Measurements from ENCODE around the gene HRK.

DNA sequence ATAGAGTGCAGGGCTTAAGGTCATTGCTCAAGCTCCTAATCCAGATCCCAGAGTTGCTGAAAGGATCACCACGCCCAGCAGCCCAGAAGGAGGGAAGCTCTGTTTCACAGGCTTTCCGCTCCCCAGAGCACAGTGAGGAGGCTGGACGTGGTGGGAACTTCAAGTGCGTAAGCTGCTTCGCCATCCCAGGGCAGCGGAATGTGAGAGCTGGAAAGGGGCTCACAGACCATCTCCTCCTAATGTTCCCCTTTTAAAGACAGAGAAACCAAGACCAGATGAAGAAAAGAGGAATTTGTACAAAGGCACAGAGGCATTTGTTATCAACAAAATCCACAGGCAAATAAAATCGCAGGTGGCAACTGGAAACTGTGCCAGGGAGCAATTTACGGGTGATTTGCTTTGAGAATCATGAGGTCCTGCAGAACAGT, 651.7 kb upstream of the TBX3 start:
- PRO-cap = no peak
- RRBS = no CpG with 5 or more reads among the region's 8 CpGs

DNA sequence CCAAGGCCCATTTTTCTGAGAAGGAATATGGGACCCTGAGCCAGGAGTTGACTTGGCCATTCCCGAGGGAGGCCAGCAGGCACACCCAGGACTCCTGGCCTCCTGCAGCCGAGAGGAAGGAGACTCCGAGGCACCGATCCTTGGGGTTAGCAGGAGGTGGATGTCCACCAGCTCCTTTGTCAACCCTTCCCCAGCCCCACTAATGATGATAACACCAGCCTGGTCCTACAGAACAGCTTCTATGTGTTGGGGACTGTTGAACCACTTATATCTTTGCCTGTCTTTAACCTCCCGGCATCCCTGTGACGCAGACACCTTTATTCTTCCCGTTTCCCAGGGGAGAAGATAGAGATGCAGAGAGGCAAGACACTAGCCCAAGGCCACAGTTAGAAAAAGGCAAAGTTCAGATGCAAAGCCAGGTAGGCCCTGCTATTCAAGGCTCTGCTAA, 767.2 kb upstream of the TBX3 start:
- PRO-cap = no peak
- RRBS = no CpG with 5 or more reads among the region's 7 CpGs

DNA sequence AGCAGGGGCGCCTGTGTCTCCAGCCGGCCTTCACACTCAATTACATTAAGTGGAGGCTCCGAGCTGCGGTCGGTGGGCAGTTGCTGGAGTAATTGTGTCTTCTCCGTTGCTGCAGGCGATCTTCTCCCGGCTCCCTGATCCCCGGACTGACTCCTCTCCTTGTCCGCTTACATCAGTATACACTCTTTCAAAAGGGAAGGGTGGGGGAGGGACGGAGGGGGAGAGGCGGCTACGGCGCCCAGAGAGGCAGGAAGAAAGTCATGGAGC, 707.2 kb downstream of the MED13L start:
- PRO-cap = no peak
- RRBS = 17% methylated on average over 4 of the region's 14 CpGs

GRCh38 chr12:115990896-115991526, 286.5 kb downstream of the MED13L start:
- PRO-cap = no peak
- RRBS = no CpG with 5 or more reads among the region's 14 CpGs

GRCh38 chr12:115996356-115996730, 281.1 kb downstream of the MED13L start:
- PRO-cap = no peak
- RRBS = no CpG with 5 or more reads among the region's 5 CpGs

DNA sequence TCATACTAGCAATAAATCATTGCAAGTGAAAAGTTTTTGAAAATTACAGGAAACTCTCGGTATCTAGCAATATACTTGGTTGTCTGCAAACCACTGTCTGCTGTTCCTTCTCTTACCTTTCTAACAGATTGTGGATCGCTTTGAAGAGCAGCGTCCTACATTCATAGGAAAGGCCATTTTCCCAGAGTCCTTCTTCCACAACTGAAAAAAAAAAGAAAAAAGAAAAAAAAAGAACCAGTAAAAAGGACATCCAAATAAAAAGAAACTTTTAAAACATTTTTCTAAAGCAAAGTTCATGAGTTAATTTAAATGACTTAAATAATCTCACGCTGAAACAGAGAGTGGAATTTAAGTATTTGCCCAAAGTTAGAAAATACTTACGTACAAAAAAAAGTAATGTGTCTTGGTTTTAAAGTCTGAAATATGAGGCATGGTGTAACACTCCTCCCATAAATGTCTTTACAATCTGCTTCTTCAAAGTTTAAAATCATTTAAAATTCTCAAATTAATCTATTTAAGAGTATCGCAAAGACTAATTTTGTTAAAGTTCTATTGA, 166.1 kb downstream of the MED13L start:
- PRO-cap = no peak
- RRBS = no CpG with 5 or more reads among the region's 6 CpGs

DNA sequence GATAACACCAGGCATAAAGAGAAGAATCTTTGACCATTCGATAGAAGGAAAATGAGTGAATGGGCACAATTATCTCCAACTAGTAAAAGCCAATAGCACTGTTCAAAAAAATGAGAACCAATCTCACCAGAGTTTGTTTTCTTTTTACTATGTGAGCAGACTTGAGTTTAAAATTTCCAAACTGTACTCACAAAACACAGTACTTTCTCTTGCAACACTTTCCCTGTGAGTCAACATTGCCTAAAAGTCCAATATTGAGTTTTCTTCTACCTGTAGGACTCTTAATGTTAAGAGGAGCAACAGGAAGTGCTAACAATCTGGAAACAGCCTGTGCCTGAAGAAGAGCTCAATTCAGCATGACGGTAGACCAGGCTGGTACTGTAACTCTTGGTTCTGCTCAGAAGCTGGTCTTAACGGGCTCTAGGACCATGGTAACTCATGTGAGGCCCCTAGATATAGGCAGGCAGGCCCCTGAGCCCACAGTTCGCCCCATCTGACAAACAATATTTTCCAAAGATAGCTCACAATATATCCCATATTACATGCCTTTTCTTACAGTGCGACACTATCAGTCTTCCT, 144.3 kb downstream of the MED13L start:
- PRO-cap = no peak
- RRBS = no CpG with 5 or more reads among the region's 5 CpGs

- PRO-cap = no peak
- RRBS = no CpG with 5 or more reads among the region's 6 CpGs
Measured at GRCh38 chr12:116199402-116200637, 77.7 kb downstream of the MED13L start.

DNA sequence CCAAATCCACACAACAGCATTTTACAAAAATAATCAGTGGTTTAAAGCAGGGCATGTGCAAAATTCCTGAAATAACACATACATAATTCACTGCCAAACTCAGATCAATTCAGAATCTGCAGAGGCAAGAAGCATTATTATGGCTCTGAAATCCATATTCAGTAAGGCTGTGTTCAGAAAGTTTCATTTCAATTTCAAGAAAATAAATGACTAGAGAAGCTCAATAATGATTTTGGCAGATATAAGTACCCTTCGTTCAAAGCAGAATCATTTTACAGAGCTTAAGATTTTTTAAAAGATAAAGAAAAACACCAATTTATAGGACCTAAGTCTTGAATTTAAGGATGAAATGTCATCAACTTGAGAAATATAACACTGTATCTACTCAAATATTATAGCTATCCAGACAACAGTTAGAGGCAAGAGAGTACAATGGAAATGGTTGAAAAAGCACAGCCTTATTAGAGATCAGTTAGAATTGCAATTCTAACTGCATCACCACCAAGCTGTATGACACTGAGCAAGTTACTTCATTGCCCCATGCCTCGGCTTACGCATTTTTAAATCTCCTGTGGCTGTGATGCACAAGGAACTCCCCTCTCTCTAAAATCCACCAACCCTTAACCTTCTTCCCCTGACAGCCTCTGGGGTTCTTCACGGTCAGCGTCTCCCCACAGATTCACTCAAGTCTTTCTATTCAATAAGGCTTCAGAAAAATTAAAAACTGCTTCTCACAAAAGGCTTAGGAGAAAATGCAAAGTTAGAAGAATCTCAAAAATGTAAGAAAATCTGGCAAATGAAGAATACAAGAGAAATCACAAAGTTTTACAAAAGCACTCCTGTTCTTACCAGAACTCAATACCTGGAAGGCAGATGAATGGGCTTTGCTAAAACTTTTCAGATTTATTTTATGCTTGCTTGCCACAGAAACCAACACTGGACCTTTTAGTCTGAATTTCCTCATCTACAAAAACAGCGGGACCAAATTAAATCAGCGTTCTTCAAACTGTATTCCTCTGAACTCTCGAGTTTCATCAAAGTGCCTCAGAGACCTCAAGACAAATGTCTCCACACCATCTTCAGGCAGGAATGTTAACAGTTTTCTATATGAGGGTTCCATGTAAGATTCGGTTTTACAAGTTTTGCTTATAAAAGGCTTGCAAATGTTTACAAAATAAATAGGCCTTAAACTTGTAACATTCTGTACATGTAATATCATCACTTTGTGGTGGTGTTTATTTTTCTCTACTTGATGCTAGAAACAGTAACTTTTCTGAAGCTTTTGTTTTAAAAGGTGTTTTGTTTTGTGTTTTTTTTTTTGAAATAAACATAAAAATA, 74.9 kb downstream of the MED13L start:
- PRO-cap = no peak
- RRBS = no CpG with 5 or more reads among the region's 9 CpGs

GRCh38 chr12:116215579-116216581, 61.6 kb downstream of the MED13L start:
- PRO-cap = no peak
- RRBS = no CpG with 5 or more reads among the region's 4 CpGs

GRCh38 chr12:116217894-116218555, 59.5 kb downstream of the MED13L start:
- PRO-cap = no peak
- RRBS = no CpG with 5 or more reads among the region's 5 CpGs

DNA sequence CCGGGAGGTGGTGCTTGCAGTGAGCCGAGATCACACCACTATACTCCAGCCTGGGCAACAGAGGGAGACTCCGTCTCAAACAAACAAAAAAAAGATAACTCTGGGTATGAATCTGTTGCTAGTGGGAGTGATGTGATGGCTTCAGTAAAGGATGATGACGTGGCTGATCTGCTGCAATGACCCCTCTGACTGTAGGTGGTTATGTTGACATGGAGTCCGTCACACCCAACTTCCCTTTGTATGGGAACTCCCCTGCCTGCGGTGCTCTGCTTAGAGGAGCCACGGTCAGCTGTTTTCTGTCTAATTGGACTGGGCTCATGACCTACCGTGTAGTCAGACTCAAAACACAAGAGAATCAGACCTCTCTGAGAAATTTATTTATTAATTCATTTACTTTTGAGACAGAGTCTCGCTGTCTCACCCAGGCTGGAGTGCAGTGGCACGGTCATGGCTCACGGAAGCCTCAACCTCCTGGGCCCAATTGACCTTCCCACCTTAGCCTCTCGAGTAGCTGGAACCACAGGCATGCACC, 59.2 kb upstream of the MED13L start:
- PRO-cap = no peak
- RRBS = no CpG with 5 or more reads among the region's 12 CpGs

DNA sequence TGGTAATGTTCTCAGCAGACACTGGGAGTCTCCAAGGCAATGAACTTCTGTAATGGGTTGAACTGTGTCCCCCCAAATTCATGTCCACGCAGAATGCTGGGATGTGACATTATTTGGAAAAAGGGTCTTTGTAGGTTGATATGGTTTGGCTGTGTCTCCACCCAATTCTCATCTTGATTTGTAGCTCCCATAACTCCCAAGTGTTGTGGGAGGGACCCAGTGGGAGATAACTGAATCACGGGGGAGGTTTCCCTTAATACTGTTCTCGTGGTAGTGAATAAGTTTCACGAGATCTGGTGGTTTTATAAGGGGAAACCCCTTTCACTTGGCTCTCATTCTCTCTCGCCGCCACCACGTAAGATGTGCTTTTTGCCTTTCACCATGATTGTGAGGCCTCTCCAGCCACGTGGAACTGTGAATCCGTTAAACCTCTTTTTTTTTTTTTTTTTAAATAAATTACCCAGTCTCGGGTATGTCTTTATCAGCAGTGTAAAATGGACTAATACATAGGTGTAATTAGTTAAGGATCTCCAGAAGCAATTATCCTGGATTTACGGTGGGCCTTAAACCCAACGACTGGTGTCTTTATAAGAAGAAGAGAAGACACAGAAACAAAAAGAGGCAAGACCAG, 114.8 kb upstream of the MAP1LC3B2 start:
- PRO-cap = no peak
- RRBS = no CpG with 5 or more reads among the region's 12 CpGs

- PRO-cap = unidirectional peak, plus-strand start at chr12:116525628
- RRBS = 16% methylated on average over 6 of the region's 12 CpGs
Measured at GRCh38 chr12:116525412-116525867, 33.7 kb upstream of the MAP1LC3B2 start.

DNA sequence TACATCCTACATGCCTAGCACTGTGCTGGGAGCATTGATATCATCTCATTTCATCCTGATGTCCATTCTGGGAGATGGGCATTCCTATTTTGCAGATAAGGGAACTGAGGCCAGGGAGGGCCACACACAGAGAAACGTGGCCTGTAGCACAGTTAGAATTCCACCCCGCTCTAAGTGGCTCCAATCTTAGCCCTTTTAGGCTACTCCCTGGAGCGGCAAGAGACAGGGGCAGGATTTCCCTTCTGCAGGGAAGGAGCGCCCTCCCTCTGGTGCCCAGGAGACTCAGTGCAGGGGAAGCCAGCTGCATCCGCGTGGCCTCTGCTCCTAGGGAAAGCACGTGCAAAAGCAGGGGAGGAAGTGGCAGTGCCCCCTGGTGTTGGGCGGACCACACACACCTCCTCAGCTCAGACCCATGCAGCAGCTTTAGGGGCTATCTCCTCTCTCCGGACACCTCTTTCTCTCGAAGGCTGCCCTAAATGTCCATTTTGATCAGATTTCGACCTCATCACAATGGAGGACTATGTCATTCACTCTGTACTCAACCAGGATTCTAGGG, 50.0 kb downstream of the SPRING1 start:
- PRO-cap = no peak
- RRBS = no CpG with 5 or more reads among the region's 11 CpGs

GRCh38 chr12:116693817-116694540, 43.9 kb downstream of the SPRING1 start:
- PRO-cap = no peak
- RRBS = 11% methylated on average over 3 of the region's 23 CpGs

DNA sequence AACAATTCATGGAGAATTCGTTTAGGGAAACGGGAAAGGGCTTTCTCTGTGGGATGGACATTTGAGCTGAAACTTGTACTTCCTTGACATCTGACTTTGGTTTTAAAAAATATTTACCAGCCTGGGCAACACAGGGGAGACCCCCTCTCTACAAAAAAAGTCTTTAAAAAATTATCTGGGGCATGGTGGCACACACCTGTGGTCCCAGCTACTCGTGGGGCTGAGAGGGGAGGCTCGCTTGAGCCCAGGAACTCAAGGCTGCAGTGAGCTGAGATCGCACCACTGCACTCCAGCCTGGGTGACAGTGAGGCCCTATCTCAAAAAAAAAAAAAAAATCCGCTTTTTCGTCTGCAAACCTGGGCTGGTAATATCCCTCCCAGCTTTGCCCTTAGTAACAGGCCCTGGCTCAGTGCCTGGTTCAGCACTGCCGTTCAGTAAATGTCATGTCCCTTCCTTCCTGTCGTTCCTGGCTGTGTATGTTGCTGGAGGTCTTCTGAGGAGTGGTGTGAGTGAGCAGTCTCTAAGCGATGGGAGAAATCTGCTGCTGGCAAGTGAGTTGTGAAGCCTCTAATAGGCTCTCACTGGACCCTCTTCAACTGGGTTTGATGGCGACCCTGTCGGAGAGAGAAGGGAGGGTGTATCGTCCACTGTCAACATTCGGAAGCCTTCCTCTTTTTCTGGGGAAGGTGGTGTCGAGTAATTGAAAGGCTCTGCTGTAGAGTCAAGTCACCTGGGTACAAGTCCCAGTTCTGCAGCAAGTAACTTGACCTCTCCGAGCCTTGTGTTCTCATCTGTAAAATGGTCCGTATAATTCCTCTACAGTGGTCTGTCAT, 63.0 kb downstream of the HRK start:
- PRO-cap = no peak
- RRBS = no CpG with 5 or more reads among the region's 17 CpGs

DNA sequence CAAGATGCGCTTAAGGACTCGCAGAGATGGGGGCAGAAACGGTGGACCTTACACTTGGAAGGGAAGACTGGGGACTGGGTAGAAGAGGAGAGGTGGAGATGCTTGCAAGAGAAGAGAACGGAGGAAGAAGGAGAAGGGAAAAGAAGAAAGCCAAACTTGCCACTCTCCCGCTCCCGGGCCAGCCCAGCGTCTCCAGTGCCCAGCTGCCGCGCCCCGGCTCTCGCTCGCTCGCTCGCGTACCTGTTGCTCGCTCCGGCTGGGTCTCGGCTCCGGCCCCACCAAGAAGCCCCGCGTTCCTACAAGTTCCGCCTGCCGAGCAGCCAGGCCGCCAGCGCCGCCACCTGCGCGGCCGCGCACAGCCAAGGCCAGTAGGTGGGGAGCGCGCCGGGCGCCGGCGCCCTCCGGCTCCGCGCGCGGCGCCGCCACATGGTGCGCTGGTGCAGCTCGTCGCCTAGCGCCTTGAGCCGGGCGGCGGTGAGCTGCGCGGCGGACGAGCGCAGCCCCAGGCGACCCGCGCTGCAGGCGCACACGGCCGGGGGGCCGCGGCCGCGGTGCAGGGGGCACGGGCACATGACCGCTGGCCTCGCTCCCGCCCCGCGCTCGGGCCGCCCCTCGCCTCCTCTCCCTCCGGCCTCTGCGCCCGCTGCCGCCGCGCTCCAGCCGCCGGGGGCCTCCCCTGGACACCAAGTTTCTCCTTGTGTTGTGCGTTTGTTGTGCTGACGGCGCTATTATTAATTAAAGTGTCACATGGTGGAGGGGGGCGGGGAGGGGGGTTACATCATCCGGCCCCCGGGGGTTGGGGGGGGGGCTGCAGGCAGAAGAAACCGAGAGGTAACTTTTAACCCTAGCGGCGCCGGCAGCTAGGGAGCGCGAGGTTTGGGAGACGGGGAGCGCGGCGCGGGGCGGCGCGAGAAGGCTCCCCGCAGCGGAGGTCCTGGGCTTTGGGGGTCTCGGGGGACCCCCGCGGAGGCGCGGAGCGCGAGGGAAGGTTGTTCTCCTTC, at the start of gene HRK:
HRK (minus strand) TSS at position 706 of the 1,001 bp plus-strand sequence.
- PRO-cap = no peak
- RRBS = 3% methylated on average over 69 of the region's 111 CpGs

DNA sequence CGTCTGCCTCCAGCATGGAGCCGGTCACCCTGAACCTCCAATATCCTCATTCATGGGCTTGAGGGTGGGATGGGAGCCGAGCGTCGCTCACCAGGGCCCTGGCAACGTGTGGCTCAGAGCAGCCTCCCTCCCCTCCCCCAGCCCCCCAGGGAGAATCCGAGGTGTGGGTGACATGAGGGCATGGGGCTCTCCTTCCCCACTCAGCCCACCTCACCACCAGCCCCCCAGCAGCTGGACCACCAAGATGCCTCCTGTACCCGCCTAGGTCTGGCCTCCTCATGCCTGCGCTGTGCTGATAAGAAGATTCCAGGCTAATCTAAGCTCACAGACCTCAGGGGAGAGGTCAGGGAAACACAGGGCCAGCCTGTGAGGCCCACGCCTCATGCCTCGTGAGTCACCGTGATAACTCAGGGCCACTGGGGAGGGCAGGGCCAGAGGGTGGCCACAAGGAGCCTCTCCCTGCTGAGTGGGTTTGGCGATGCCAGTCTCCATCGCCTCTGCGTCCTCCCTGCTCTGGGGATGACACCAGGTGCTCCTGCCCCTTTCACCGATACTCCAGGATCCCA, 57.0 kb downstream of the TESC start:
- PRO-cap = no peak
- RRBS = no CpG with 5 or more reads among the region's 16 CpGs

DNA sequence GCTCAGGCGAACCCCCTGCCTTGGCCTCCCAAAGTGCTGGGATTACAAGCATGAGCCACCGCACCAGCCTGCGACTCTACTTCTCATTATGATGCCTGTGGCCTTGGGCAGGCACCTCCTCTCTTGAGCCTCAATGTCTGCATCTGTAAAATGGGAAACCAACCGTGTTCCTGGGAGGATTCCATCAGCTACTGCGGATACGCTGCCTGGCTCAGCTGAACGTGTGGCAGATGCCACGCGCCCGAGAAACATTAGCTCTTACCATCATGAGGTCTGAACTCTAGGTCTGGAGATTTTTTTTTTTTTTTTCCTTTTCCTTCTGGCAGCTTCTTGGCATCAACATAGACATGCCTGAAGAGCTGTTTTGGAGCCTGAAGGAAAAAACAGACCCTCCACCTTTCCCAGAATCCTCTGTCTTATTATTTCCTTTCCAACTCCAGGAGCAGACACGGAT, 5.7 kb downstream of the TESC start:
- PRO-cap = no peak
- RRBS = no CpG with 5 or more reads among the region's 11 CpGs

Data from kidney (tissue), 2 donors.